ENCODE results near the genes SYT4 and HAUS1.

GRCh38 chr18:36176060-36176557 lies 11.2 kb upstream of the MOCOS start:
- PRO-cap, result no peak

- PRO-cap, result no peak
Measured at GRCh38 chr18:37452916-37453426, 112.6 kb downstream of the CELF4 start.

DNA sequence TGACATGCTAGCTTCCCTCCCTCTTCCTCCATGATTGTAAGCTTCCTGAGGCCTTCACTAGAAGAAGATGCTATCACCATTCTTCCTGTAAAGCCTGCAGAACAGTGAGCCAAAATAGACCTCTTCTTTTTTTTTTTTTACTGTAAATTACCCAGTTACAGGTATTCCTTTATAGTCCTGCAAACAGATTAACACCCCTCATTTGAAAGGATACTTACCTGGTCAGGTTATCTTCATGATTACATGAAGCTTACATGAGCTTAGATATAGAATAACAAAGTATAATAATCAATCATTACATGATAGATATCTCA lies 1423.2 kb upstream of the CELF4 start:
- PRO-cap, result no peak

DNA sequence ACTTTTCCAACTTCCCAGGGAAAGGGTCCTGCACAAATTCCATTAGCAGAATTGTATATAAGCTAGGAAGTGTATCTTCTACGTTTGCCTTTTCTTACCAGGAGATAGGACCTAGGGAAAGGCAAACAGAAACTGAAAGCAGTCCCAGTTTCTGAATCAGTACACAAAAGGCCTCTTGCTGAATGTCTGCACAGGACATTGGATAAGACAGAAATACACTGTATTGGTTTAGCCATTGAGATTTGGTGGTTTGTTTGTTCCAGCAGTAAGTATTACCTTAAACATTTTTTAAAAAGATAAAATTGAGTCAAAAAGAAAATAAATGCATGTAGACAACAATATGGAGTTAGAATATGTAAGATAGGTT lies 1888.4 kb upstream of the CELF4 start:
- PRO-cap, result no peak

DNA sequence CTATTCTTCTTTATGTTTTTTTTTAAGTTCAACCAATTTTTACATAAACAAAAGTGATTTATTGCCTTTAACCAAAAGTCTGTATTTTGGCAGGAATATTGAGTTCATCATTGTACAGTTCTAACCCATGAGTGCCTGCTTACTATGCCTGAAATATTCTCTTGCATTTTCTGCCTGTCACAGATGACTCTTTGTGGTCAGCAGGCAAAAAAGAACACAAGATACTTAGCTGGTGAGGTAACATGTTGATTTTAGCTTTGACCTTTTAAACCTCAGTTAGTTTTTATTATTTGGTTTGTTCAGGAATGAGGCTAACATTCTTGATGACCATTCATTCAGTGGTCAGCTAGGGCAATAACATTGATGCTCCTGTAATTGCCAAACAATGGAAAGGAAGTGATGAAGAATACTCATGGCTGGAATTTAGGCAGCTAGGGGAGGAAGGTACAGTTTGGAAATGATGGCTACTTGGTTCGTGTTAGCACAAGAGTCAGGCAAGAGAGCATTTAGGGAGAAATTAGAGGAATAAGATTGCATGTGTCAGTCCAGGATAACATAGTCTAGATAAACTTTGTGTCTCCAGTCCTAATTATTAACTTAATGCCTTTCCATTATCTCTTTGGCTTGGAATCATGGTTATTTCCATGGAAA lies 491.2 kb downstream of the PIK3C3 start:
- PRO-cap, result no peak

GRCh38 chr18:42525761-42526398 lies 570.8 kb downstream of the PIK3C3 start:
- PRO-cap, result no peak

- PRO-cap, result no peak
Measured at GRCh38 chr18:43276992-43277908, at the start of gene SYT4. Gene SYT4 (minus strand): TSS chr18:43277490.

- PRO-cap, result no peak
Measured at GRCh38 chr18:43863137-43863576, 585.9 kb upstream of the SYT4 start.

- PRO-cap, result no peak
Measured at GRCh38 chr18:44723285-44723864, 42.7 kb downstream of the SETBP1 start.

DNA sequence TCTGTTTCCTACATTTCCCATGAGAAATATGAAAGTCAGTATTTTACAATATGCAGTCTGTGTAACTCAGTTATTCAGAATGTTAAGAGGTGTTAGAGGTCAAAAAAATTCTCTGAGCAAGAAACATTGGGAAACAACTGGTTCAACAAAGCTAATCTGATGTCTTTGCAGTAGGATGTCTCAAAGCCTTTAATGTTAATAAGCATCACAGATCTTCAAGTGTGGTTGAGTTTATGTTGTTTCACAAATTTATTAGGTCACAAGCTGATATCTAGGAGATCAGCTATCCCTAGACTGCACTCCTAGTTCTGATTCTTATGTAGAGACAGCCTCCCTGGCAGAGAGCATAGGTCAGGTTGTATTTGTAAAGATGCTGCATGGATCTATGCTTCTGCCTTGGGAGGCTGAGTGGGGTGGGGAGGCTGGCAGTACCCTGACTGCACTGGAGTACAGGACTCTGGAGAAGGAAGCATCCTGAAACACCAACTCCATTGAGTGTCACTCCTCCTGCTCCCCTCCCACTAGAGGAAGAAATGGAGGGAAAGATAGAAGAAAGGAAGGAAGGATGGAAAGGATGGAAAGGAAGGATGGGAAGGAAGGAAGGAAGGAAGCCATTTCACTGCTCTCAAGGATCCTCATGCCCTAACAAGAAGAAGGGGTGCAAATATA lies 67.1 kb downstream of the SETBP1 start:
- PRO-cap, result no peak

DNA sequence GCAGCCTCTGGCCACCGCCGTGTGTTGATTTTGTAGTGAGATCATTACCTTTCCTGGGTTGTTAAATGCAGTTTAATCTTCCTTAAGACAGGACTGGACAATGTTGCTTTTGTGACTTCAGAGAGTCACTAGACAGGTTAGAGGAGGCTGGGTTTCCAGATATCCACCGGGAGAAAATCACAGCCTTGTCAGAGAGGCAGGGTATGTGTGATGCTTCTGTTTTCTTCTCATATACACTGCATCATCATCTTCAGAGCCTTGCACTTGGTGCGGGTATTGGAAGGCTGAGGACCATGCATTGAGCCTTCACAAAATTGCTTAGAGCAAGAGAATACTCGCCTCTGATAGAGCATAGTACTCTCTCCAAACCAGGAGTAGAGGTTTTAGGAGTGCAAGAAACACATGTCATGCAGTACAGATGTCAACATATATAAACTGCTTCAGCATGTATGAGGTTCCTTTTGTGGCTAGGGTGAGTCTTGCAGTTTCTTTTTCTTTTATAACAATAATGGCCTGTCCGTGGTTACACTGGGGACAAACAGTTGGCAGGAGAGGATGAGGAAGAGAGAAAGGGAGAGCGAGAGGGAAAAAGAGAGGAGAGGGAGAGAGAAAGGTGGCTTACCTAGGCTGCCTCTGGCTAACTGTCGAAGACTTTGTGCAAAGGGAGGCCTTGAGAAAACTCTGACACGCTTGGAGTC lies 98.5 kb downstream of the SETBP1 start:
- PRO-cap, result no peak

- PRO-cap, result no peak
Measured at GRCh38 chr18:45063380-45064219, 382.9 kb downstream of the SETBP1 start.

DNA sequence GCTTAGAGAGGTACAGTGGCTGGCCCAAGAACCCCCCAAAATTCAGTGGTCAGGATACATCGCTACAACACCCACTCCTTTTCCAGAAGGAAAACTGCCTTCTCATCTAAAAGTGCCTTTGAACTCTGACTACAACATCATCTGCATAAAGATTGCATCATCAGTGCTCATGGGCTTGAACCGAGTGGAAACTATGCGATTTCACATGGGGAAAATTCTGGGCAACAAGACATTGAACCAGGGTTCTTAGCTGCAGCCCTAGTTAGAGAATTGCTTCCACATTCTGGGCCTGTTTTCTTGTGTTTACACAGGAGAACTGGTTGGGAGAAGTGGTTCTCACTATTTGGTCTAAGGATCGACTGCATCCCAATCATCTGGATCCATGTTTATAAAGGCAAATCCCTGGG lies 294.5 kb upstream of the SLC14A2 start:
- PRO-cap, result no peak

GRCh38 chr18:45321333-45322025 lies 293.8 kb upstream of the SLC14A2 start:
- PRO-cap, result no peak

GRCh38 chr18:45660780-45661218 lies 45.5 kb downstream of the SLC14A2 start:
- PRO-cap, result no peak

GRCh38 chr18:45688180-45688450 lies 35.9 kb upstream of the SLC14A1 start:
- PRO-cap, result no peak

- PRO-cap, result no peak
Measured at GRCh38 chr18:46051758-46052688, 20.0 kb downstream of the PSTPIP2 start.

DNA sequence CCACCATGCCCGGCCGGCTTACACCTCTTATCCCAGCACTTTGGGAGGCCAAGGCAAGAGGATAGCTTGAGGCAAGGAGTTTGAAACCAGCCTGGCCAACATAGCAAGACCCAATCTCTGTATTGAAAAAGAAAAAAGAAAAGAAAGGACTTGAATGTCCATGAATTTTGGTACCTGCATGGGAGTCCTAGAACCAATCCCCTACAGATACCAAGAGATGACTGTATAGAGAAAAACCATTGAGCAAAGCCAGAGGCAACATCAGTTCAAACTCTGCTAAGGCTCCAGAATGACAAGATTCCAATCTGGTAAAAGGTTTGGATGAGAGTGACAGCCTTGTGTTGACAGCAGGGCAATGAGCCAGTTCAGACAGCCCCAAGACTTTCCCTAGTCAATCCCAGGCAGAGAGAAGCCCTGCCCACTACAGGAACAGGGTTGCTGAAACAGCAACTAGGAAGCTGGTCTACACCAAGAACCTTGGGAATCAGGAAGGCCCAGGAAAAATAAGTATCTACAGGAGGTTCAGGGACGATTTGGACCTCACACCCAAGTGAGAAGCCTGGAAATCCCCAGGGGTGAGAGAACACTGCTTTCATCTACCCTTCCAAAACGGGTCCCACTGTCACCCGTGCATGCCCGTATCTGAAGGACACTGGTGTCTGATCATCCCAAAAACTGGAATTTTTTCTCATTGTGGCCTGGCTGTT lies 3.3 kb downstream of the PSTPIP2 start:
- PRO-cap, result no peak

DNA sequence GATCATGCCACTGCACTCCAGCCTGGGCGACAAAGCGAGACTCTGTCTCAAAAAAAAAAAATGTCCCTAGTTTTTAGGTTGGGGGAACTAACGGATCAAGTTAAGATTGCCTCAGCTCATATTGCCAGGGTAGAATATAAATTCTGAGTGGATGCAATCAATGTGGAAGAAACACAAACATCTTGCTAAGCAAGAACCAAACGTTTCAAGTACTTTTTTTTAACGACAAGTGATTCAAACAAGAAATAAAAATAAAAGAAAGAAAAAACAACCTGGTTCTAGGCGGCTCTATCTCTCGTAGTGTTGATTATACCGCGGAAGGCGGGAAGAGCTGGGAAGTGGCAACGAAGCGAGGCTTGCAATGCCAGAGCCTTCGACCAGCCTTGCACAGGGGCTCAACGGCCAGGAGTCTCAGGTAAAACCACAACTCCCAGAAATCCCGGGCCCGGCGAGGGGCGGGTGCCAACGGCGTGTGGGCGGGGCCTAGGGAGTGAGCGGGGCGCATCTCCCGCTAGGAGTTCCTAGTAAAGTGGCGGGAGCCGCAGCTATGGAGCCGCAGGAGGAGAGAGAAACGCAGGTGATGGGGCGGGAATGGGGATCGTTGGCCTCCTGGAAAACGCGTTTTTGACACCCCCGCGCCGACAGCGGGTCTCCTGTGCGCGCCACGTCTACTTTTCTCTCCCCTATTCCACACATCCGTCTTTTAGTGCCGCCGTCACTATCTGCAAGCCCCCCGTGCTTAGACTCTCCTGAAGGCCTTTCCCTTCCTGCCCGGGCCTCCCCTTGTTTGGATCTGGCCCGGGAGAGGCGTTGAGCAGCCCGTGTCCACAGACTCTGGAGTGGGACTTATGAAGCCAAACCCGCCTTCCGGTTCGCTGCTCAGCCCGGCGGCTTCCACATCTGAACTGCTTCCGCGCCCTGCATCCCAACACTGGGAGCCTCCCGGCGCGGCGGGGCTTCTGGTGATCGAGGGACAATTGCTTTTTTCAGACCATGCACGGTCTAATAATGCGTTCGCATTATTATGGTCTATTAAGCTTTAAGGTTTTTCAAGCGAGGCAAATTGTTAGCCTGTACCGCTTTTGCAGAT lies at the start of gene HAUS1:
Gene HAUS1 (plus strand): TSS at position 521 of the 1,090 bp plus-strand sequence.
- PRO-cap, result unidirectional peak, plus-strand start at position 532 of the sequence; unidirectional peak, minus-strand start at position 795 of the sequence; unidirectional peak, minus-strand start at position 902 of the sequence

- PRO-cap, result no peak
Measured at GRCh38 chr18:46153184-46153814, 20.5 kb upstream of the C18orf25 start.